B cell (primary cell): ENCODE results near the genes SCN2A and SCN7A.

DNA sequence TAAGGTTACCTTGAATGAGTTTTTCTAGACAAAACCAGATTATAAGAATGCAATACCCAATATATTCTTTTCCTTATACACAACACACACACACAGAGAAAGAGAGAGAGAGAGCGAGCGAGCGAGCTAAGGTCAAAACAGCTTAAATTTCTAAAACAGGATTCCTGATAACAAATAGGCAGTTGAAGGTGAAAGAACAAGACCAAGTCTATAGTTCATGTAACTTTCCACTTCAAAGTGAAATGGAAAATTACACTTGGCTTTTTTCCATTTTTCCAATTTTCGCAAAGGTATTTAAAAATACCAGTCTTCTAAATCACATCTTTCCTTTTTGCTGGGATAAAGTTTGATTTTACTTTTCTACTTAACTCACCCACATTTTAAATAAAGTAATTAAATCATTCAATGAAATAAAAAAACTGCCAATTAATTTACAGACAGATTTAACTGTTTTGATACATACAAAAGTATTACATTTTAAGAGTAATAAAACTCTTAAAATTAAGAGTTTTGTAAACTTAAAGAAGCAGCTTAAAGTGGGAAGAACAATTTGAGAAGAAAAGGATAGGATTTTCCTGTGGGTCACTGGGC lies 98.8 kb downstream of the COBLL1 start:
- PRO-cap, result no peak
- CAGE, long polyA plus RNA, result no peak

DNA sequence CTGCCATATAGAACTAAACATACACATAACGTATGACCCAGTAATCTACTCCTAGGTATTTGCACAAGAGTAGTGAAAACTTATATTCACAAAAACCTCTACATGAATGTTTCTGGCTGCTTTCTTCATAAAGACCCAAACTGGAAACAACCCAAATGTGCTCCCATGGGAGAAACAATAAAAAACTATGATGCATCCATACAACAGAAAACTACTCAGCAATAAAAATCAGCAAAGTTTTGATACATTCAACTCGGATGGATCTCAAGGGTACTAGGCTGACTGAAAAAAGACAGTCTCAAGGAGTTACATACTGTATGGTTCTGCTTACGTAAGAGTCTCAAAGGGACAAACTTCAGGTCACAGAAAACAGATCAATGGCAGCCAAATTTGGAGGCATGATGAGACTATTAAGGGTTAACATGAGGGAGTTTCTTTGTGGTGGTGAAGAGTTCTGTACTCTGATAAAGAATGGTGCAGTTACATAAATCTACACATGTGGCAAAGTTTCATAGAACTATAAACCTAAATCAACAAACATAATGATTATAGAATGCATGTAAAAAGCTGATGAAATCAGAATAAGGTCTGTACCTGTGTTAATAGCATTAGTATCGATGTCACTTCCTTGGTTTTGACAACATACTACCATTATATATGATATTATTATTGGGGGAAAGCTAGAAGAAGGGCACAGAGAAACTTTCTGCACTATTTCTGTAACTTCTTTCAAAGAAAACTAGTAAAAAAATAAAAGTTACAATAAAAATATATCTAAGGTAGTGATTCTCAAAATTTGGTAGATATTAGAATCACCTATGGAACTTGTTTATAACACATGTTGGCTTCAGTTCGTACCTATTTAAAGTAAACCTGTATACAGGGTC lies 81.4 kb downstream of the COBLL1 start:
- PRO-cap, result bidirectional peak, plus-strand start at position 485 of the sequence, minus-strand start at position 284 of the sequence
- CAGE, long polyA plus RNA, result no peak

GRCh38 chr2:164785064-164786084 lies 56.2 kb downstream of the COBLL1 start:
- PRO-cap, result no peak
- CAGE, long polyA plus RNA, result no peak

DNA sequence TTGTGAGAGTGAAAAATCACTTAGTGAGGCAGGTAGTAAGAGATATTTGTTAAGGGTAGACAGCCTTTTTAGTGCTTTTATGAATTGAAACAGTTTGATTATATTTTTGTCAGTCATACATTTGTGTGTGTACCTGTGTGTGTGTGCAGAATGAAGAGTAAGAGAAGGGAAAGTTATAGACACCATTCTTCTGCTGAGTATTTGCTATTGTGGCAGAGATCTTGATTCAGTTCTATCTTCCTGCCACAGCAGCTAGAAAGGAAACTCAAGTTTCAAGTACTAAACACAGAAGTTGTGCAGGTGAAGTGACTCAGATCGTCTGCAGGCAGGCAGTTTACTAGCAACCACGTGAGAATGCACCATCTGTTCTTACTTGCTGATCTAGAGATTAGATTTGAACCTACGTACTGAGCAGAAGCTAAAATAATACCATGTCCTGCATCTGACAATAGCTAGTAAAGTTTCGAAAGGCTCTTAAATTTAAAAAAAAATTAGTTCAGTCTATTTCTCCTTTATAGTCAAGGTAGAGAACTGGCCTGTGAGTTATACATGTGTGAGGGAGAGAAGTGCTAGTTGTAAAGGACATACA lies 45.3 kb downstream of the SLC38A11 start:
- PRO-cap, result no peak
- CAGE, long polyA plus RNA, result no peak

GRCh38 chr2:164913725-164914591 lies 41.4 kb downstream of the SLC38A11 start:
- PRO-cap, result no peak
- CAGE, long polyA plus RNA, result no peak

GRCh38 chr2:165239238-165239737 lies at the start of gene SCN2A:
SCN2A (plus strand) TSS chr2:165239414.
- PRO-cap, result no peak
- CAGE, long polyA plus RNA, result no peak

- PRO-cap, result no peak
- CAGE, long polyA plus RNA, result no peak
These were observed 102.6 kb downstream of the CSRNP3 start for GRCh38 chr2:165572005-165572678.

GRCh38 chr2:165868704-165869461 lies 74.8 kb upstream of the GALNT3 start:
- PRO-cap, result no peak
- CAGE, long polyA plus RNA, result no peak

- PRO-cap, result no peak
- CAGE, long polyA plus RNA, result no peak
These were observed 21.2 kb upstream of the SCN1A start for GRCh38 chr2:166149057-166149395.

- PRO-cap, result no peak
- CAGE, long polyA plus RNA, result no peak
These were observed at the start of gene SCN7A for GRCh38 chr2:166493809-166494620. SCN7A (minus strand) TSS chr2:166494249.

DNA sequence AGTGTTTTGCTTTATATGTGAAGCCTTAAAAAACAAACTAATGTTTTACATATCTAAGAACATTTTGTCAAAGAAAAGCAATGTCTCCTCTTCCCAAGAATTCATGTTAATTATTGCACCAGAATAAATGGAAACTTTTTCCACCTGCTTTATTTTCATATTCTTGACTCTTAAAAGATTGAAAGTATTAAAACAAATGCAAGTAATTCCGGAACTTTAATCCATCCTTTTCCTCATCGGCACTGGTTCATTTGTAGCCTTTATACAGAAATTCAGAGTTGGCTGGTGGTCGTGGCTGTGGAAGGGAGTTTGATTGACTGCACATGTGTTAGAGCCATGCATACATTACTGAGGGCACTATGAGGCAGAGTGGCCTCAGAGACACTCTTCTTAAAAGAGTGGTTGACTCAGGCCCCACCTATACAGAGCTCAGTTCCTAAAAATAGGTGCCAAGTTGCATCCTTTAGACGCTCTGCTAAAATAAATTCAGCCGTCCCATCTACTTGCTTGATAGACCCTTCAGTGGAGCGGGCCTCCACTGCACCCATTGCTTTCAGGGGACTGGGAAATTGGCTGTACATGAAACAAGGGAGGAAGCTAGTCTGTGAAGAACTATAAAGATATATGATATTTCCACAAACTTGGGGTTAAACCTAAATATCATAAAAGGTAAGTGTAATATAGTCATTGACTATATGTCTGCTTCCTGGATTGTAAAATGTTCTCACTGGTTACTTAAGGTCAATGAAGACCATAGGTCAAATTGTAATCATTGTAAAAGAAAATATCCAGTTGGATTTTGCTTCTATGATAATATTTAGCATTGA lies 105.7 kb upstream of the B3GALT1 start:
- PRO-cap, result no peak
- CAGE, long polyA plus RNA, result no peak

DNA sequence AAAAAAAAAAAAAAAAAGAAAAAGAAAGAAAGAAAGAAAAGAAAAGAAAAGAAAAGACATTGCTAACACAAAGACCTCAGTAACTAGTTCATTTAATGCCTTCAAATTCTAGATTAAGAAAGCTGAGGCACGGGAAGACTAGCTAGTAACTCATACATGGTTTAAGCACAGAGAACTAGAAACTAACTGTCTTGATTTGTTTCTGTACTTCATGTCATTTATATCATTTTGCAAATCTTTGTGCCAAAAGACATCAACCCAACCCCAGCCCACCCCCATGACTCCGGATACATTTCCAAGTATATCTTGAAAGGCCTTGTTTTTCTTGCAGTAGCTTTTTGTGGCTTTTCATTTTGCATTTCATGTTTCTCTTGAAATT lies 101.6 kb upstream of the B3GALT1 start:
- PRO-cap, result no peak
- CAGE, long polyA plus RNA, result no peak

GRCh38 chr2:167250332-167251133 lies 42.3 kb upstream of the B3GALT1 start:
- PRO-cap, result no peak
- CAGE, long polyA plus RNA, result no peak

DNA sequence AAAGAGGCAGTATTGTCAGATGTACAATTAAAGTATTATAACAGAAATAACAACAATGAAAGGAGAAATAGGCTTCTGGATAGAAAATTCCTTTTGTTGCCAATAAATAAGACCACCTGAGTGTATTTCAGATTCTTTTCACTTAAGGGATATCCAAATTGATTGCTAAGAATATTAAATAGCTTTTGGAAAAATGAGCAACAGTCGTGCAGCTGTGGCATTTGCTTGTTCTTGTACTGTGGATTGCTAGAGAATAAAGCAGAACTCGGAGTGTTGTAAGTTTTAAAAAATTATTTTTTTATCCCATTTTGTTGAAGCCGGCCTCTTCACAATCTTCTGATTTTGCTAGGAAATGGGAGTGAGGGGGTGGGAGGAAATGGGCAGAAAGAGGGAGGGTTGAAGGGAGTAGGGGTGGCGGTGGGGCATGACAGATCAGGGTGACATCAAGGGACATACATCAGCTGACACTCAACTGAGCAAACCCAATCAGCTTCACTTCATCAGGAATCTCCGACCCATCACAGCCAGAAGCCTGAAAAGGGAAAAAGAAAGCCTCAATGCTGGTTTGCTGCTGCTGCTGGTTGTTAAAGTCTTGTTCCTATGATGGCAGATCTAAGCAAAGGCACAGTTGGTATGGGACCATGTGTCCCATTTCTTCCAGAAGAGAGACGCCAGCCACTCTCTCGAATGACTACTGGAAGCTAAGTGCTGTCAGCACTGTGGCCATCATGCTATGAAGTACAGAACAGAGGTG lies 292.2 kb downstream of the STK39 start:
- PRO-cap, result no peak
- CAGE, long polyA plus RNA, result no peak

GRCh38 chr2:168058032-168059351 lies 188.9 kb downstream of the STK39 start:
- PRO-cap, result no peak
- CAGE, long polyA plus RNA, result no peak

DNA sequence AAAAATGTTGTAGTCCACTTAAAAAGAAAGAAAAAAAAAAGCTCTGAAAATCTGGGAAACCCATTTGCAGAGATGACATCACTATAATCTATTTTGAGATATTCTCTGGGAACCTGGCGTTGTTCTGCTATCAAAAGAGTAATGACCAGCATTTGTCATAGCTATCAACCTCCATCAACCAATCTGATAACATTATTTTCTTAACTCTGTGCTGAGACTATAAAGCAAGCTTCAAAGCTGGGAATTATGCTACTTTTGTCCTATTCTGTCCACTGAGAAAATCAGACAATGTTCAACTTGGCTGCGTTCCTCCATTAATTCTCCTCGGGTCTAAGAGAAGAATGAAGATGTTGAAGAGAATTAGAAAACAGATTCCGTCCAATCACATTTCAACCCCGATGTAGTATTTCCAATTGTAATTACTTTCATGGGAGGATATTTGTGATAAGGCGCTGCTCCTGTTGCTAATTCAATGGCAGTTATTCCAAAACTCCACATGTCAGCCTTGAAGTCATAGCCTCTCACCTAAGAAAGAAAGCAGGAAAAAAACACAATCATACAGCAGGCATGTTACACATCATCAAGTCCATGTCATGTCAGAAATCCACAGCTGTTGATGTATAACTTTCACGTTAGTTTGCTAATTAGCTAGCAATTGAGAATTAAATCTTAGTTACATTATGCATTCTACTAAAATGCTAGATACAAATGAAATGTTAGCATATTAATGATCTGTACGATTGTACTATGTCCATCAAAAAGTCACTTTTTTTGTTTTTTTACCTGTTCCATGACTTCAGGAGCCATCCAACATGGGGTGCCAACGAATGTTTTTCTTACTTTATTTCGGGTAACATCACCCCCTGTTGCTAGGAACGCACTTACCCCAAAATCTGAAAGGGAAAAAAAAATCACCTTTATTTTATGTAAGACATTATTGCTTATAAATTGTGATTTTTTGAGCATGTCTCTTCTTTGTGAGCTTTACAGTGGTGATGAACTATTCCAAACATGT lies 107.2 kb downstream of the STK39 start:
- PRO-cap, result no peak
- CAGE, long polyA plus RNA, result no peak

DNA sequence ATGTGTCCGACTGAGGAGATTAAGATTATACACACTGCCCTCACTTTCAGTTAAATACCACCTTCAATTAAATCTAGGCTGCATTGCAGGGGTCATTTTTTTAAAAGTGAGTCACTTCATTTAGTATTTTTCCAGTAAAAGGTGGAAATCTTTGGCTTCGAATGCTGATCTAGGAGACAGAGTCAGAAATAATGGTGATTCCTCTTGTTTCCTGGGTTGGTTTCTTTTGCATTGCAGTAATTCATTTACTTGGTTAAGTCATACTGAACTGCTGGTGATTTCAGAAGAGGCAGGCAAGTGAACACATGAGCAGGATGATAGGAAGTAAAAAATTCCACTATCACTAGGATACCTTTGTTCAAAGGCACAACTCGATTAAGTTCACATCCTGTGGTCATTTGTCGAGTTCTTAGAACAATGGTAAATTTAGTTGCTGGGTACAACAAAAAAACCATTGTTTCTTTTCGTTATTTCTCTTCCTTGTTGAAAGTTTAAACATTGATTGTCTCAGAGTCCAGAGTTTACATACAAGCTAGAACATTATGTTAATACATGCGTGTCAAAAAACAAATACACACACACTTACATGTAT lies 26.5 kb downstream of the STK39 start:
- PRO-cap, result no peak
- CAGE, long polyA plus RNA, result no peak

DNA sequence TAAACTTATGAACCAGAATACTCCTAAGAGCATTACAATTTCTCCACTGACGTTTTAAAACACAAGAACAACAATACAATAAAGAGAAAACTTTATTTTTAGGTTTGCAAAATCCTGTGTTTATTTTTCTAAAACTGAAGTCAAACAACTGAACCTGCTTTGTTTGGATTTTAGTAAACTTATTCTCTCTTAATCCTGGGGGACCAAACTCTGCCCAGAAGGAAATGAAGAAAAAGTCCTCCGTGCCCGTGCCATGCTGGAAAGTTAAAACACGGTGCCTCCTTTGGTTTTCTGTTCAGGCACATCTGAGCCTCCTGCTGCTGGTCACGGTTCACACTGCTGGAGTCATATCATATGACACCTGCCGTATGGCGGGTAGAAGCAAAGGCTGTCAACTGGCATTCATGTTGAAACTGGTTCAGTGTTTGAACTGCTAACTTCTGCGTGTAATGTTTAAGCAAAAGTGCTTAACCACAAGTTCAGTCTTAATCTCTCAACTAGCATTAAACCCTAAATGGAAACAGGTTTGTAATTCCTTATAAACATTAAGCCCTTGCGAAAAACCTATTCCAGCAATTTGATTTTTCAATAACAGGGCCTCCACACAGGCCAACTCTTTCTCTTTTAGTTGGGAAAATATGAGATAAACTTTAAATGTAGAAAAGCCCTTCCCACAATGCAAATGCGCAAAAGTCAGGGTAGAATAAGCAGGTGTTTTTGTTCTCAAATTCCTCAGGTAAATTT lies 3.1 kb downstream of the STK39 start:
- PRO-cap, result no peak
- CAGE, long polyA plus RNA, result no peak

DNA sequence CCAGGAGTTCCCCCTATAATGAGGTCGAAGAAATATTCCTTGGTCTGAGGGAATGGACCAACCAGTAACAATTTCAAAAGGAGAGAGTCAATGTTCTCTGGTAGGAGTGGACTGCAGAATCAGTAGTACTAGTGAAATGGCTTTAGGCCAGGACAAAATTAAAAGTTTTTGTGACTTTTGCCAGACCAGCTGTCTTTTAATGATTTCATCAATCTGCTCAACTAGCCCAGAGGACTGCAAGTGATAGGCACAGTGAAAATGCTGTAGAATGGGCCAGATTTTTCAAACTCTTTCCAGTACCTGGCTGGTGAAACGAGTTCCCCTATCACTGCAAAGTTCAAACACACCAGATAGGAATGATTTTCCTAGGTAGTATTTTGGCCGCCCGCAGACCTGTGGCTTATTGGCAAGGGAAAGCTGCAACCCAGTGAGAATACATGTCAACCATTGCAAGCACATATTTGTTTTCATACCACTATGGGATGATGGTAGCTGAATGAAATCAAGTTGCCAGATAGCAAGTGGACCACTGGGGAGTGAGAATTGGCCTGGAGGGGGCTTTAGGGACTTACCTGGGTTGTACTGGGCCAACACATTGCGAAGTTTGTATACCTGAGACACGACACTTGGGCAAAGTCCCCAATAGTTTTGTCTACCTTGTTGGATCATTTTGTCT lies 45.6 kb downstream of the CERS6 start:
- PRO-cap, result no peak
- CAGE, long polyA plus RNA, result no peak

DNA sequence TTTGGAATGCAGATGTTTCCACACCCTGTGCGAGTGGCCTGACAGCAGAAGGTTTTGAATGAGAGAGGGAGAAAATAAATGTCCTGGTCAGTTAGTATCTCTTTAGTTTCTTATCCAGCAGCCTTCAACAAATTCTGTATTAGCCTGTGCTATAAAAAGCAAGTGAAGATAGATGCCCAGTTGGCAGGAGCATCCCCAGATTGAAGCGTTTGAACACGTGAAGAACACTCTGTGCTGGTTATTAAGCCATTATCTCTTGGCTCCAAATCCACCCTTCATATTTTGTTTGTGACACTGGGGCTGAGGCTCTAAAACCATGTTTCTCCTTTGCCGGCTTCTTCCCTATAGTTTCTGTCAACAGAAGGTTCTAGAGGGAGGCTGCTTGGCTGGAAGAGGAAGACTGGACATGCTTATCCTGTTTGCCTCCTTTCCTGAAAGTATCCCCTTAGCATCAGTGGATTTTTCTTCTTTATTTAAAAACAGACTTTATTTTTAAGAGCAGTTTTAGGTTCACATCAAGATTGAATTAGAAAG lies 70.7 kb downstream of the CERS6 start:
- PRO-cap, result no peak
- CAGE, long polyA plus RNA, result no peak